NALM6 (cell line): ENCODE data around the genes NEU3, TPBGL and MAP6.

GRCh38 chr11:74579579-74579792 is 12.9 kb upstream of the POLD3 start:
- PRO-cap, result no peak

DNA sequence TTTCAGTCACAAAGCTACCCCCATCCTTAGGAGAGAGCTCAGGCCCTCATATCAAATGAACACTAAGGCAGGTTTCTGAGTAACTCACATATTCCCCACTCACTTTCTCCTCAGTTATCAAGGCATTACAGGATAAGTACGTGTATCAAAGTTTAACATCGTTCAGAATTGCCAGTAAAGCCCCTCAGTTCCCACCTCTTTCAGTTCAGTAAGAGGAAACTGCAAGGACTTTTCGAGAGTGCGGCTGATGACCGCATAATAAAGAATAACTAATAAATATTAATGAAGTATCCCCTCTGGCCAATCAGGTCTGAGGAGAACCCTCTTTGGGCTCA is 246 bp upstream of the RNF169 start:
- PRO-cap, result bidirectional peak, plus-strand start outside the sequence, minus-strand start at position 210 of the sequence

- PRO-cap, result no peak
These were observed 94.2 kb downstream of the RNF169 start for GRCh38 chr11:74842876-74843188.

DNA sequence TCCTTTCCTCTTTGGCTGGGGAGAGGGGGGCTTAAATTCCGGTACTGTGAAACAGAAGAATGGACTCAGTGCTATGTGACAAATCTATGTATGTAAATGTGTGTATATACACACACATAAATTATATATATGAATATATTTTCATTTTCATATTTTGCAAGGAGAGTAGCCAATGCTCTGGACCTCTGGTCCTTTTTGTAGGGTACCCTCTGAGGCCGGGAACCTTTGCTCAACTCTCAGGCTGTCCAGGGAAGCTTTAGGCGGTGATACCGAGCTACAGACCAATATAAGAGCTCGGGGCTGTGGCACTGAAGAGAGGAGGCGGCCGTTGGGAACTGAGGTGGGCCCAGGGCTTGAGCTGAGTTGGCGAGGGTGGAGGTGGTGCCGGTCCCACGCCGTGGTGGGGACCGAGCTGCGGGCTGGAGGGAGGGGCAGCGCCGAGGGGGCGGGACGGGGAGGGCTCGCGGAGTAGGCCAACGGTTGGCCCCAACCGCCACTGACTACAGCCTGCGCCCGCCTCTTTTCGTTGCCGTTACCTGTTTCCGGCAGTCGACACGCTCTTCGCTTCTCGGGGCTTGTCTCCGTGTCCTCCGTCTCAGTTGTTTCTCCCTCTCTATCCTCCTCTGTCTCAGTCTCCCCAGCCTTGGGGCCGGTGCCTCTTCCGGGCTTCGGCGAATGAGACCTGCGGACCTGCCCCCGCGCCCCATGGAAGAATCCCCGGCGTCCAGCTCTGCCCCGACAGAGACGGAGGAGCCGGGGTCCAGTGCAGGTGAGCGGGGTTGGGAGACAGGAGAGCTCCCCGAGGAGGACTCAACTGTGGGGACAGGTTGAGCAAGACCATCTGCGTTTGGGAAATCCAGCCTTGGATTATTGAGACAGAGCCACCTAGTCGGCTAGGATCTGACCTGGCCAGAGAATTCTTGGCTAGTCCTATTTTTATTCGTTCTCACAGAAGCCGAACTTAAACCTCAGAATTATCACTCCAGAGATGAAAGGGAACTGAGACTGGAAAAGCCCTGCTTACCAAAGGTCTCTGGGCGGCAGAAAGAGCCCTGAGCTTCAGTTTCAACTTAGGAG is at the start of gene NEU3:
Gene NEU3, plus strand, starts transcription at position 548 of the 1,077 bp plus-strand sequence.
- PRO-cap, result bidirectional peak, plus-strand start at position 313 of the sequence, minus-strand start at position 337 of the sequence; bidirectional peak, plus-strand start at position 548 of the sequence, minus-strand start at position 542 of the sequence

DNA sequence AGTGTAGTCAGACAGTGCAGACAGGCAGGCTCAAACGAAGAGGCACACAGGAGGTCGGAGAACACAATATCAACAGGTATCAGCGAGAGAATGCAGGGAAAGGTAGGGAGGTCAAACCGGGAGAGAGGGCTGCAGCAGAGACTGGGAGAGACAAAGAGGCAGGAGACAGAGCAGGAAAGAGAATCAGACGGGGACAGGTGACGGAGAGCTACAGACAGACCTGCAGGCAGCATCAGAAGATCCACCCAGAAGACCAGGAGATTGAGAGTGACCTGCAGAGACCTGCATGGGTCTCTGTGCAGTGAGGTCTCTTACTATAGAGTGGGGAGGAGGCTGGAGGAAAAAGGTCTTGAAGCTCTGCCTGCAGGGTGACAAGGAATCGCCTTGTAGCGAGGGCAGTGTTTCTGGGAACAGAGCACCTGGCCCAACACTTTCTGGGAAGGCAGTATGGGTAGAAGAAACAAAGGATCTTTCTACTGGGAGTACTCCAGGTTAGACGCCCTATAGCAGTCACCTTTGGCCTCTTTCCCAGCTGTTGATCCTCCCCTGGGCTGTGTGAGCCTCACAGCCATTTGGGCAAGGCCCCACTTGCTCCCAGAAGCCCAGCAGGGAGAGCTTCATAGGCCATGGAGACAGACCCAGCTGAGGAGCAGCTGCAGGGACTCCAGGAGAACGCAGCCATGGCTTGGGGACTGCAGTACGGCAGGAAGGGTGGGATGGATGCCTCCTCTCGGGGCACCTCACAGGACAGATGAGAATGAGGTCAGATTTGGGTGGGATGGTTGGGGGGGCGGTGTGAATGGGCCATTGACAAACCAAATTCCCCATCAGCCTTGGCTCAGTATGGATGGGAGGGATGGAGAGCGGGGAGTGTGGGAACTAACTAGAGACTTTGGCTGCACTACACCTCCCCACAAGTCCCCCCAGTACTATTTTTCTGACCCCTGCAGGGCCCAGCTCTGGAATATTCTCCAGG is 1.1 kb downstream of the SLCO2B1 start:
- PRO-cap, result no peak

GRCh38 chr11:75164287-75164757 is 13.4 kb downstream of the SLCO2B1 start:
- PRO-cap, result no peak

- PRO-cap, result no peak
These were observed 20.0 kb downstream of the SLCO2B1 start for GRCh38 chr11:75170906-75171238.

DNA sequence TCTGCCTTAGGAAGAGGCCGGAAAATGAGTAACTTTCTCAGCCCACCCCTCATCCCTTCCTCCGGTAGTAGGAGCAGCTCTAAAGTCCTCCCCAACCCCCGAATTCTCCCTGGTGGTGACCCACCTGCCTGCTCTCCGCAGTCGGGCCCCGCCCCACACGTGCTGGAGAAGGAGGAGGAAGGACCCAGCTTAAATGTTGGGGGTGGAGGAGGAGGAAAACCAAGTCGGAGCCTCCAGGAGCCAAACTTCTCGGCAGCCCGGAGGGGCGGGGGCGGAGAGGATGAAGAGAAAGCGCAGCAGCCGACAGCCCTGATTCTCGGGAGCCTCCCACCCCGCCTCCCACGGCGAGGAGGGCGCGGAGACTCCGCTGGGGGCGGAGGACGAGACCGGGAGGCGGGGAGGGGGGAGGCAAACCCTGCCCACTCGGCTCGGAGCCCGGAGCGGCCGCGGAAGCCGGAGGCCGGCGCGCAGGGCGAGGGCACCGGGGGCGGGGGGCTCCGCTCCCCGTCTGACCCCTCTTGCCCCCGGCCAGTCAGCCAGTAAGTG is at the start of gene TPBGL:
Gene TPBGL, plus strand, starts transcription at position 422 of the 546 bp plus-strand sequence.
- PRO-cap, result no peak

DNA sequence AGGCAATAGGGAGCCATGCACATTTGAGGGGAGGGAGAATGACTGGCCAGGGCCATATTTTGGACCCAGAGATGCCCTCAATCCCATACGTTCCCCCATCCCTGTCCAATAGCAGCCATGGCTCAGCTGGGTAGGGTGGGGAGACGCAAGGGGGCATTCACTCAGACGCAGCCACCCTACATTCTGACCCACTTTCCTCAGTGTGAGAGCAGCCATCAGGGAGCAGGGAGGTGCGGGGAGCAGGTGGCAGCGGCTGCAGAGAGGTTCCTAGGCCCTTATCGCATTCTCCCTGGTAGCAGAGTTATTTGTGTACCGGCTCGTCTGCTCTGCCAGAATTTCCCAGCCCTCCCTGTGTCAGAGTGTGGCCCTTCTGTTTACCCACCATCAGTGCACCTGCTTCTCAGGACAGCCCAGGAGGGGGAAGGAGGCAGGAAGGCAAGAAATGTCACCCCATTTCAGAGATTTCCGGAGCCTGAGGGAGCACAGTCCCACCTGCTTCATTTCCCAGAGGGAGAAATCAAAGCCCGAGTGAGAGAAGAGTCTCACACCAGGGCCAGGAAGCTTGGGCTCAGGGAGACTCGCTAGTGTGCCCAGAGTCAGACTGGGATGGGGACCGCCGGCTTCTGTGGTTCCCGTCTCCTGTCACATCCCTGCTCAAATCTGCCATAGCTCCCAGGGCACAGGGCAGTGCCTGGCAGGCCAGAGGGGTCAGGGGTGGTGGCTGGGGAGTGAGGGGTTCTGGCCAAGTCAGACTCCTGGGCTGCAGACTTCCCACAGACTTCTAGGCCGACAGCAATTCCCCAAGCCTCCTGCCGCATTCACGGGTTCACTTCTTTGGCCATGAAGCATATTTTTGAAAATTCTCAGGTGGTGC is 49.8 kb downstream of the ARRB1 start:
- PRO-cap, result no peak

DNA sequence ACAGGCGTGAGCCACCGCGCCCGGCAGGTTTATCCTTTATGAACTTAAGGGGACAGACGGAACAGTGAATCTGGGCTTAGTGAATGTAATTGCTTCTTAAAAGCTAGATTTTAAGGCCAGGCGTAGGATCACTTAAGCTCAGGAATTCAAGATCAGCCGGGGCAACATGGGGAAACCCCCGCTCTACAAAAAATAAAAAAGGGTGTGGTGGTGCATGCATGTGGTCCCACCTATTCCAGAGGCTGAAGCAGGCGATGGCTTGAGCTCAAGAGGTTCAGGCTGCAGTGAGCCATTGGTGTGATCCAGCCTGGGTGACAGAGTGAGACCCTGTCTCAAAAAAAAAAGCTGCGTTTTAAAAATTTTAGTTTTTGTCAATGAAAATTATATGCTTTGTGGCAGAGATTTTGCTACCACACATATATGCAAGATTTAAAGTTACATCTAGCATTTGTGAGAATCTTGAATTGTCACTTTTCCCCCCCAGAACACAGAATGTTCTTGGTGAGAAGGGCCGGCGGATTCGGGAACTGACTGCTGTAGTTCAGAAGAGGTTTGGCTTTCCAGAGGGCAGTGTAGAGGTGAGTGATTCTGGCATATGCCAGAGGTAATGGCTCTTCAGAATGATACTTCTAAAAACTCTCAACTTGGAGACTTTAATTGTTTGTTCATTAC is 2.0 kb downstream of the RPS3 start:
- PRO-cap, result no peak

GRCh38 chr11:75427993-75428670 is 4.9 kb downstream of the KLHL35 start:
- PRO-cap, result no peak

GRCh38 chr11:75430998-75431465 is 2.0 kb downstream of the KLHL35 start:
- PRO-cap, result no peak

GRCh38 chr11:75563663-75564614 is 1.9 kb downstream of the SERPINH1 start:
- PRO-cap, result no peak

- PRO-cap, result no peak
These were observed 11.3 kb downstream of the SERPINH1 start for GRCh38 chr11:75573101-75574099.

- PRO-cap, result no peak
These were observed at the start of gene MAP6 for GRCh38 chr11:75668485-75669374. MAP6 (minus strand) TSS chr11:75669038.

DNA sequence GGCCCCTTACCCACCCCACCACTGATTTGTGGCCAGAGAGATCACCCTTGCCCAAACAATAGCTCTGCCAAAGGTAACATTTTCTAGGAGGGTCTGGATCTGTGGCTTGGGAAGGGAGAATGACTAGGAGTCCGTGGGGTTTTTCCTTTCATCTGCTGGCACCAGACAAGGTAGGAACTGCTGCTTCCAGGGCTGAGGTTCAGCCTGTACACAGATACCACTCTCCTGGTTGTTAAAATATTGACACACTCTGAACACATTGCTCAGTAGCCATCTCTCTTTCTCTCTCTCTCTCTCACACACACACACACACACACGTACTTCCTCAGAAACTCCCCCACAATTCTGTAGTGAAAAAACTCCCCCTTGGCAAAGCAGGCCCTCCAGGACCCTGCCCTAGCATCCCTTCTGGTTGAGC is 1.1 kb downstream of the MOGAT2 start:
- PRO-cap, result no peak

- PRO-cap, result no peak
These were observed 2.9 kb downstream of the DGAT2 start for GRCh38 chr11:75771241-75772125.

GRCh38 chr11:75773400-75774111 is 5.0 kb downstream of the DGAT2 start:
- PRO-cap, result no peak

- PRO-cap, result no peak
These were observed 85.8 kb downstream of the WNT11 start for GRCh38 chr11:76120211-76121093.

GRCh38 chr11:76604417-76604657 is 66.2 kb downstream of the LRRC32 start:
- PRO-cap, result no peak